Parietal lobe (tissue), 2 donors: Measurements from ENCODE around the genes ARPC1A, BUD31 and OR2AE1.

DNA sequence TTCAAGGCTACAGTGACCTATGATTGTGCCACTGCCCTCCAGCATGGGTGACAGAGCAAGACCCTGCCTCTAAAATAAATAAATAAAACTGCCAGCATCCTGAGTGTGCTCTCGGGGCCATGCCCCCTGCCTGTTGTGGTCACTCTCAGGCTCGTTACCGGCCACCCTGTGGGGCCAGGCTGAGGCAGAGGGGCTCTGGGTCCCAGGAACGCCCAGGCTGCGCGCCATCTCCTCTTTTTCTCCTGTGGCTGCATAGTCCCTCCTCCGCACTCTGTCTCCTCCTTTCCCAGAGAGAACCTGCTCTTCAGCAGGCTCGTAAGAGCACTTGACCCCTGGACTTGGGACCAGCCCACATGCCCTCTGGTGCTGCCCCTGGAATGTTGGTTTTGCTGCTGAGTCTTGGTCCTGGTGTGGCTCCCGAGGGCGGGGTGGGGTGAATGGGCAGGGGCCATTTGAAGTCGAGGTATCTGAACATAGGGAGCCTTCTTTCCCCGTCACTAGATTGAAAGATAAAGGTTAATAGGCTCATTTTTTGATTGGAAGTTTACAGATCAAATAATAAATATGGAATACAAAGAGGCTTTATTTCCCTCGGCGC is 6.6 kb upstream of the BHLHA15 start:
- RAMPAGE, long total RNA = no peak

DNA sequence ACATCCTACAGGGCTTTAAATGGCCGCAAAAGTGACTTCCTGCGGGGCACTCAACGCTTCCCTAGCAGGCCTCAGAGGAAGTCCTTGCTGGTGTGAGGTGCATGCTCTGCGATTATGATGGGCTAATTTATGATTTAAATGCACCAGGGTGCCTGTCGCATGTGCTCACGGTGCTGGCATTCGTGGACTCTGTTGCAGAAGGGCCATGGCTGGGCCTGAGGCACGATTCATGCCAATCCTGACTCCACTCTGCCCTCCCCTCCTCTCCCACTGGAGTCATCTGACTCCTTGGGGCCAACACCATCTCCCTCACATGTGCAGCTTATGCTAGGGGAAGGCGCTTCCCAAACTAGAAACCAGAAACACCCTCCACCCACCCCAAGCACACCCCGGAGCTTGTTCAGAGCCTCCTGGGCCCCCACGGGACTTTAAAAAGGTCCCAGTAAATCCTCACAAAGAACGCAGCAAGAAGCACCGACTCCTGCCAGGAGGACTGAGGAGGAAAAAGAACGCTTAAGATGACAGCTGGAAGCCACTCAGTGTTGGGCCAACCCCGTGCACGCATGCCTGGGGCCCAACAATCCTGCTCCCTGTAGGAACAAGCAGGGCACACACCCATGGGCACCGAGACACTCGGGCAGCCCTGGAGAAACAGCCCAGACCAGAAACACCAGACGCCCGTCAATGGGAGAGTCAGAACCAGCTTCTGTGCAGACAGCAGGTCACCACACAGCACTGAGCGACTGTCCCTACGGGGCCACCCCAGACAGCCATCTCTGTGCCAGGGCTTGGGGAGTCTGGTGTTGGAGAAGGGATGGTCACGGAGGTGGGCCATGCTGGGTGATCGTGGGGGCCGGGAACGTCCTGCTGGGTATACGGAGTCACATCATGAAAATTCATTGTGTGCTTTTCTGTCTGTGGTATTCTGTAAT is 14.2 kb downstream of the BRI3 start:
- RAMPAGE, long total RNA = no peak

DNA sequence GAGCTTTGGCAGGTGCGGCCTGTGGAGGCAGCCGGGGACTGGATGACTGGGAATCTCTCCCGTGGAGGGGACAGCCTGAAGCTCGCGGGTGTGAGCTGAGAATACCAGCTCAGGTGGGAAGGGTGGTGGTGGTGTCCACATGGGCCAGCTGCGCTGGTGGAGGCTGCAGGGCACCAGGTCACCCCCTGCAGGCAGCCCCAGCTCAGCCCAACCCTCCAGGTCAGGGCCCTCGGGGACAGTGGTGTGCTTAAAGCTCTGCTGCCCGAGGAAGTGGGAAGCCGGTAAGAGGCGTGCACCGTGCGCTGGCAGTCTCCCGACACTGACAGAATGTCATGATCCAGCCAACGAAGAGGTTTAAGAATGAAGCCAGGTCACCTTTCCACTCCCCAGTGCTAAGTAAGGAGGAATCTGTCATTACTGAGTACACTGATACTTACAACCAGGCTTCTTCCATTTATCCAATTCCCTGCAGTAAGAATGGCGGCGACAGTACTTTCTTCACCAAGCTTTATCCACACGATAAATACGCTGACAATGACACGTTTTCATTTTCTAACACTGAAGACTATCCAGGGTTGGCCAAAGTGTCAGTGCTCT is 20.3 kb downstream of the BRI3 start:
- RAMPAGE, long total RNA = no peak

DNA sequence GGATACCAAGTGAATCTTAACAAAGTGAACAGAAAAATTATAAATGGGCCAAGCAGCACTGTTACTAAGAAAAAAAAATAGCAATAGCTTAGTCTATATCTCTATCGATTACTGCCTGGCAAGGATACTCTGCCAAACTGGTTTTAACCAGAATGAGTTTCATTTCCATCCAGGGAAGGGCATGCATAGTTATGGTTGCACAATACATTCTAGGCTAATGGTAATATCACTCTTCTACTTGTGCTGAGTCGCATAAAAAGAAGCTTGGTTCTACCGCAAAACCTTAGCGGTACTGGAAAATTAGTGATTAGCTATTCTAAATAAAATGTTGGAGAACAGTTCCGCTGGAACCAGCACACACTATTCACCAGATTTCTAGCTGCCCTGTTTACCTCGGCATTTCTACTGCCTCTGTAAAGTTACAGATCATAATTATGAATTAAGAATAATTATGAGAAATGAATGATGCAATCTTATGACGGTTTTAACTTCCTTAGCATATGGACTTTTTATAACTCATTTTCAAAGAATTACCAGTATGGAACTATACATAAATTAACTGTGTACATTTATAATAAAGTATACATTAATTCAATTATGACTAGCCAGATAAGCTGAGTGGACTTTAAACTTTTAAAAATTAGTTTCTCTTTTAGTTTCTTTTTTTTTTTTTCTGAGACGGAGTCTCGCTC is 29.6 kb downstream of the BAIAP2L1 start:
- RAMPAGE, long total RNA = no peak

DNA sequence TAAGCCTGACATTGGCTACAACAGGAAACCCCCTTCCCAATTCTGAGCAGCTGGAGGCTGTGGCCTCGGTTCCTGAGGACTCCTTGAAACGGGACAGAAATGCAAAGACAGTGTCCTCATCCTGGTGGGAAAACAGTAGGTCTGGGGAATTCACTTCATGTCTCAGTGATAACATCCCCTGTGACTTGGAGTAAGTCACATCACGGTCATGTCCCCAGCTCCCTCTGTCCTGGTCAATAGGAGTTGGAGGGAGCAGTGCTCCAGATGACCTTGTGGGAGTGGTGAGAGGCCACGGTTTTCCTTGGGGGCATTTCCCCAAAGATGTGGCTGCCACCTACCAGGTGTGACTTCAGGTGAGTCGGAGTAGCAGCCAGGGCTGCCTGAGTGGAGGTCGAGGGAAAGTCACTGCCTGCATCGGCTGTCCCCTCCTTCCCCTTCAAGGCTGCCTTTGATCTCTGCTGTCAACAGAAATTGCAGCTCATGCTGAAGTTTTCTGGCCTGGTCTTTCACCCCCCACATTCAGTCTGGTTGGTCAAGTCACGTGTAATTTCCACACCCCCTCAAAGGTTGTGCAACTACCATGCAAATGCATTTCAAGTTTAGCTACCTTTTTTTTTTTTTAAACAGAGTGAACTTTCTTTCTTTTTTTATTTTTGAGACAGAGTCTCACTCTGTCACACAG is 16.5 kb upstream of the BAIAP2L1 start:
- RAMPAGE, long total RNA = no peak

DNA sequence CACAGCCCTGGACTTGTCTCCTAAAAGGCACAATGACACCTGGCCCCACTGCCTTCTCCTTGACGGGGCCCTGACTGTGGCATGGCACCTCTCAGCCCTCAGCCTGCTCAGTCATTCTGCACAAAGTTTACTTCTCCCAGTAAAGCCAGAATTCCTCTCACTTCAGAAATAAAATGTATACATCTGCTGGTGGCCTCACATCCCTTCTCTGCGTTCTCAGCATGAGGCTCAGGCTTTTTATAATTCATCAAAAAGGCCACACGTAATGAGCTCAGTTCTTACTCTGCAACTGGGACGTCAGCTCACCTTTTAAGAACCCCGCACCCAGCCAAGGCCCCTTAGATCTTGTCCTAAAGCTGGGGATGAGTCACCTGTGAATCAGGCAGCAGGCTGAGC is 47.4 kb downstream of the TMEM130 start:
- RAMPAGE, long total RNA = no peak

DNA sequence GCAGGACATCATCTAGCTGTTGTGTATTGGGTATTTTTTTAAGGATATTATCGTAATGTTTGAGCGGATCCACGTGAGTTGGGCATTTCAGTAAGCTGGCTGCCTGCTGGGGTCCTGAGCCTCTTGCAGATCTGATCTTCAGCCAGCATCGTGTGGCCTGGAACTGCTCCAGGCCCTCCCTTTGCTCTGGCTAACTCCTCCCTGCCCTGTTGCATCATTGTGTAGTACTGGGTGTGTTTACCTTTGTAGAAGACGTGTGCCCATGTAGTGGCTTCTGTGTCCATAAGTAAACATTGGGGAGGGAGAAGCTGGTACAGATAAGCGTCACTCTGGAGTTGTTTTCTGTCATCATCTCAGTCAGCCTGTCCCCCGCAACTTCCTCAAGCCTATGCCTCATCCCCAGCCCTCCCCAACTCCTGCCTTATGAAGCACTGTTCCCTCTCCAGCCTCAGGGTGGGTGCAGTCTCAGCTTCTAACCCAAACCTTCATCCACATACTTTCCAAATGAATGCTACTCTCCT is 44.4 kb downstream of the TRRAP start:
- RAMPAGE, long total RNA = no peak

- RAMPAGE, long total RNA = no peak
Observed at GRCh38 chr7:99125648-99126360, 18.1 kb downstream of the SMURF1 start.

GRCh38 chr7:99137492-99138085 is 6.3 kb downstream of the SMURF1 start:
- RAMPAGE, long total RNA = no peak

- RAMPAGE, long total RNA = start-site peak on the plus strand at chr7:99325909-99325930, 148 and 583 reads in 2 replicates
Observed at GRCh38 chr7:99325674-99326213, at the start of gene ARPC1A. TSS of gene ARPC1A (plus strand) at chr7:99325898.

DNA sequence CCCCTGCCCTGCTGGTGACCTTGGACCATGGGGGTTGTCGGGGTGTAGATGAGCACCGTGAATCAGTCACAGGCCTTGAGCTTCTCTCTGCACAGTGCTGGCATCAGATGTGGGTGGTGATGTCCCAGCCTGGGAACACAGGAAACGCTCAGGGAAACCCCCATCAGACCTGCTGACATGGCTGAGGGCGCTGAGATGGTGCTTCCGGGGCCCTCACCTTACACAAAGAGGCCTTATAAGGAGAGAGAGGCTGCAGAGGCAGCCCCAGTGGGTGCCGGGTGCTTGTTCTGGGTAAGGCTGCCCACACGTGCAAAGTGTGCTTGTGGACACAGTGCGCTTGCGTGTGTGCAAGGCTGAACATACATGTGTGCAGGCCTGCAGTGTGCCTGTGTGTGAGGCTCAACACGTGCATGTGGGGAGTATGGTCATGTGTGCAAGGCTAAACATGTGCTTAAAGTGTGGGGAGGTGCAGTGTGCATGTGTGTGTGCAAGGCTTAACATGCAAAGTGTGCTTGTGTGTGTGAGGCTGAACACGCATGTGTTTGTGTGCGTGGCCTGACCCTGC is 6.5 kb downstream of the ARPC1B start:
- RAMPAGE, long total RNA = no peak

DNA sequence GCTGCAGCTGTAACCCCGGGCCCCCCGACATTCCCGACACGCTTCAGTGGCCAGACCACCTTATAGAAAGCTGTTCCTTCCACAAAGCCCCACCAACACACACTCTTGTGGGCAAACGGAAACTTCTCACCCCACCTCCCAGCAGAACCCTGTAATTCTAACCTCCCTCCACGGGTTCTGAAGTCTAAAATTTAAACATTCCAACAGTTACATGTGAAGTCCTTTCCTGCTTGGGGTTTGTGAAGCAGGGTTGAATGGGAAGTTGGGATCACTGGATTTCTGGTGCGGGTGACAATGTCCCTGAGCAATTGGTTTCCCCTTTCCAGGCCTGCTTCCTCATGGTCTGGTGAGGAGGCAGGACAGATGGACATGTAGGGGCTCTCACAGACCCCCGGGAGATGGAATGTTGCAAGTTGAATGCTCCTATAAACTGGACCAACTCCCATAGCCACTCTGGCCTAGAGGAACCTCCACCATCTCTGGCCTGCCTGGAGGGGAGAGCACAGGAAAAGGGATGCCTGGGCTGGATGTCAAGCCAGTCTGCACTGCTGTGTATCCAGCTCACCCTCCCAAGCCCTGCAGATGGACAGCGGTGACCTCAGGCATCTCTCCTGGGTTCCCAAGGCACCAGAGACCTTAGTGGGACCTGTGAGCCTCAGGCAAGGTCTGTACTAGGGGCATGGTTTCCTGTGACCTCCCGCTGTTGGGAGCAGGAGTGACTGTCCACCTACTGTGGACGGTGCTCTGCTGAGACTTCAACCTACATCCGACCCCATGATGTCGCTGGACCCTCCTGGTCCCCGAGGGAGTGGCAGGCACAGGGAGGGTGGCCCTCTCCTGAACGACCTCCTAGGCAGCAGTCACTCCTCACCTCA is 11.3 kb downstream of the PDAP1 start:
- RAMPAGE, long total RNA = no peak

DNA sequence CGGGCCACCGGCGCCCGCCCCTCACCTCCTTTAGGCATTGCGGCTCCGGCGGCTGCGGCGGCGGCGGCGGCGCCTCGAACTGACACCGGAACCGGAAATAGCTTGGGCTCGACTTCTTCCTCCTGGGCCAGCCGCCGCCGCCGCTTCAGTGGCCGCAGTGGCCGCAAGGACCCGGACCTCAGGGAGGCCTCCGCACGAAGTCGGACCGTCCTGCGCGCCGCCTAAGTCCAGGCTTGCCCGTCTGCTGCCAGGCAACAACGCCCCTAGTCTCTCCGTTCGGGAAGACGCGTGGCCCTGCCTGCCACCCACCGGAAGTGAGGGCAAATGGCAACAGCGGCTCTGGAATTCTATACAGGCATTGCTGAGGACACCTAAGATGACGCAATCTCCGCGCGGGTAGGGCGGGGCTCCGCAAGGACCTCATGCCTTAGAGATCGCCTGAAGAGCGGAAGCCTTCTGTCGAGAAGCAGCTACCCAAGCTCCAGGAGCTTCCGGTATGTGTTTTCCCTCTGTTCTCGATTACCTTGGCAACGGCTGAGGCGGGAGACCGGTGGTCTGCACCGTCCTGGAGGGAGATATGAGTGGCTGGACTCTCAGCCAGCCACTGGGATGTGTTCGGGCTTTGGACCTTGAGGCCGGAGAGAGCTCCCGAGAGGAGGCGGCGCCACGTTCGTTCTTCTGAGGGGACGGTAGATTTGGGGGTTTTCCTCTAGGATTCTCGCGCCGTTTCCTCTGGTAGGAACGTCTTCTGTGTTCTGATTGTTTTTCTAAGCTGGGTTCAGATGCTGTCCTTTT is at the start of gene BUD31:
BUD31 (plus strand) TSS at position 459 of the 795 bp plus-strand sequence.
- RAMPAGE, long total RNA = start-site peak on the minus strand centred at position 105 of the sequence, 110 bp wide, 1,942 and 321 reads in 2 replicates; start-site peak on the plus strand centred at position 492 of the sequence, 141 bp wide, 639 and 692 reads in 2 replicates

GRCh38 chr7:99496420-99496619 is 3.8 kb downstream of the ZNF394 start:
- RAMPAGE, long total RNA = no peak

- RAMPAGE, long total RNA = no peak
Observed at GRCh38 chr7:99579775-99580794, 18.0 kb upstream of the TMEM225B start.

- RAMPAGE, long total RNA = no peak
Observed at GRCh38 chr7:99621098-99621548, 4.4 kb downstream of the ZSCAN25 start.

DNA sequence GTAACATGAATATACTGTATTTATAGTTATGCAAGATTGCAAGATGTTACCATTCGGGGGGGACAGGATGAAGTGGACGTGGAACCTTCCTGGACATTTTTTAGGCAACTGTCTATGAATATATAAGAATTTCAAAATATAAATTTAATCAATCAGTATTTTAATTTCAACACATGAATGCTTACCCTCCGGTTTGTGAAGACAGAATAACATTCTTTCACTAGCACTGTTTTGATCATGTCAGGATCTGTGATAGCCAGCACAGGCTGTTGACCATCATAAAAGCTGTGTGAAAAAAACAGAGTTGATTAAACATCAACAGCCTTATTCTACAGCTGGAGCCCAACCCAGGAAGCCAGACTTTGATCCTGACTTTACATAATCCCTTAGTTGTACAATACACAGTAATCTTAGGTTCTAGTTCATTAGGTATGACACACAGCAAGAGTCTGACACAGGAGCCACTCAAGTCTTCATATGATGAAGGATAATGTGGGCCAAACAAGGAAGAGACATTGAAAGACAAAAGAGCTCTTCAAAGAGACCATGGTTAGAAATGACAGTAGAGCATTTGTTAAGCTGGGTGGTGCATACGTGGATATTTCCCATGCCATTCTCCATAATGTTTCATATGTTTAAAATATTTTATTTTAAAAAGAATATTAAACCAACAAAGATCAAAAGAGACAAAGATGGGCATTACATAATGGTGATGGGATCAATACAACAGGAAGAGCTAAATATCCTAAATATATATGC is 11.4 kb downstream of the CYP3A4 start:
- RAMPAGE, long total RNA = no peak

DNA sequence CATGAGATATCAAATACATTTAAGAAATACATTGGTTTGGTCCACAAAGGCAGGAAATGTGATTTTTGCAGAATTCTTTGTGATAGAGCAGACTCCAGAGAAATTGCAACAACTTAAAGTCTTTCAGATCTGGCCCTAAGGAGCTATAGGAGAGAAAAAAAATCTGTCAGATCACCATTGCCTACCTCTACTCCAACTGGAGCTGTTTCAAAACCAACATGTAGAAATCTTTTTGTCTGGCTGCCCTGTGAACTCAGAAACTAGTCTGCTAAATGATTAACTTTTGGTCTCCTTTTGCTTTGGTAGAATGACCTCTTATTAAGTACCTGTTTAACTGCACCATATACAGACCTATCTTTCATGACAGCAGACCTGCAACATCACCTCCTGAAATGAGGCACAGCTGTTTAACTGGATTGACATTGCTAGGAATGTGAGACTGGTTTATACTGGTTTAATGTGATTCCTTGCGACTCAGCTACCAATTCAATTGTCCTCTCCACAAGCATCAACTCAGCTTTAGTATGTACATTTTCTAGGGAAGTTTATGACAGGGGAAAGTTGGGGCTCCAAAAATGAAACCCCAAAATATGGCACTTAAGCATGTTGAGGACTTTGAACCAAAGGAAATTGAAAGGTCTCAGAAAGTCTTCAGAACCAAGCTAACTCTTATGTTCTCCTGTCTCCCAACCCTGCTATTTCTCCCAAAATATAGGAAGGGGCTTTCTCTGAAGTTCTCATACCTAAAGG is 1.8 kb downstream of the CYP3A43 start:
- RAMPAGE, long total RNA = no peak

GRCh38 chr7:99876747-99877363 is at the start of gene OR2AE1:
TSS of gene OR2AE1 (minus strand) at chr7:99877033.
- RAMPAGE, long total RNA = no peak

DNA sequence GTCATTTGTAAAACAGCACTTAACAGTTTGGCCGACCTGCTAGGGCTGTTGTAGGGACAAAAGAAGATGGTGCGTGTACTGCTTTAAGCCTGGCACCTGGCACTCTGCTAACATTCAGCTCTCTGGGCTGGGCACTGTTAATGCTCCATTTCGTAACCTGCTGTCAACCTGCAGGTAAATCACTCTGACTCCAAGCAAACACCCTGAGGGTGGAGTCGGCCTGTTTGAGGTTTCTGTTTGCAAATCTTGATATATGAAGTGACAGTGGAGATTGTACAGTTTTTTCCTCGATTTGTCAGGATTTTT is 7.3 kb downstream of the ZKSCAN1 start:
- RAMPAGE, long total RNA = no peak